AG09319 (cell line): ENCODE measurements around a stretch of chr6.

DNA sequence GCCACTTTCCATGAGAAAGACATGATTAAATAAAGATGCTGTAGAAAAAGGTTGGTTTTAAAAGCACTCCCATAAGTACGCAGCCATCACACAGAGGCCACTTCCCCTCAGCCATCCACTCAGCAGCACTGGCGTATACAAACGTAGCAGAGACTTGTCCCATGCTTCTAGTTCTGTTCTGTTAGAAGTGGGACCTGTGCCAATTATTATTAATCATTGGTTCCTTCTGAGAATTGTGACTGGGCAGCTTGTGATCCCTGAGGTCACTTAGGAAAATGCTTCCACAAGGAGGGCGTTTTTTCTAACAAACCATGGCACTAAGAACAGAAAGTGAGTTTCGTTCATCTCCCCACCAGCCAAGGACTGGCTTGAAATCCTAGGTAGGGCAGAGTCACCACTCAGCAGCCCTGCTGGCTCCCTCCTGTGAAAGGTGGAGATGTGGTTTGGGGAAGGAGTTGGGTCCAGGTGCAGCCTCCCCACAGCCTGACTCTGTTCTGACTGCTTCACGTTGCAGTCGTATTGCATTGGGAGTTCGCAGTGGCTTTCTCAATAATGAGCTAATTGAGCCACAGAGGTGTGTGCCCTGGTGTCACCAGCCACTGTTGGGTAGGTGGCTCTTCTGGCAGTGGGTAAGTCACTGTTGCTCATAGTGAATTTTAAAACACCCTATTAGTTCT lies 54.0 kb downstream of the FAM120B start:
- RRBS: no CpG with 5 or more reads among the region's 8 CpGs

- RRBS: no CpG with 5 or more reads among the region's 14 CpGs
Observed at GRCh38 chr6:170374990-170376127, 68.8 kb downstream of the FAM120B start.

- RRBS: no CpG with 5 or more reads among the region's 27 CpGs
Observed at GRCh38 chr6:170376128-170377012, 69.8 kb downstream of the FAM120B start.